ENCODE data around the genes RICTOR and MROH2B.

DNA sequence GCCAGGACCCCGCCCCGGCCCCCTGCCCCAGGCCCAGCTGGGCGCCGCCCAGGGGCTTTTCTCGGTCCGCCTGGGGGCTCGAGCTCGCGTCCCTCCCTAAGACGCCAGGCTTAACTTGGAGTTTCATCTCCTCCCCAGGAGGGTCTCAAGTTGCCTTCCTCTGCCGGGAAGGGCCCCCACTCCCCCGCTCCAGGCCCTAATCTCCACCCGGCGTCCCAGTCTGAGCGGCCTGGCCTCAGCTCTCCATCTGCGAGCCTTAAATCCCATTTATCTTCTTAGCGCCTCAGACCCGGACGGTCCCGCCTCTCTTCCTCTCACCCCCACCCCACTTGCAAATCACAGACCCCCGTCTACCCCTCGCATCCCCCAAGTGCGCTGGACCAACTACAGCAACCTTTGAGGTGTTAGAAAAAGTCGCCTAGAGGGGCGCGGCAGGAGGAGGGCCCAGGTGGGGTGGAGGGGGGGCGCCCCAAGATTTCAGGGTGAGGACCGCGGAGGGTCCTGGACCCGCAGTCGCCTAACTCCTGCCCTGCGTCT, 550 bp upstream of the EGFLAM start:
- CAGE, long polyA plus RNA, result no peak
- RRBS, result 4% methylated on average over 5 of the region's 32 CpGs

GRCh38 chr5:38386718-38387116, 128.4 kb downstream of the EGFLAM start:
- CAGE, long polyA plus RNA, result no peak
- RRBS, result no CpG with 5 or more reads among the region's 8 CpGs

- CAGE, long polyA plus RNA, result no peak
- RRBS, result 29% methylated on average over 8 of the region's 24 CpGs
Measured at GRCh38 chr5:38444942-38445940, 111.2 kb downstream of the LIFR start.

DNA sequence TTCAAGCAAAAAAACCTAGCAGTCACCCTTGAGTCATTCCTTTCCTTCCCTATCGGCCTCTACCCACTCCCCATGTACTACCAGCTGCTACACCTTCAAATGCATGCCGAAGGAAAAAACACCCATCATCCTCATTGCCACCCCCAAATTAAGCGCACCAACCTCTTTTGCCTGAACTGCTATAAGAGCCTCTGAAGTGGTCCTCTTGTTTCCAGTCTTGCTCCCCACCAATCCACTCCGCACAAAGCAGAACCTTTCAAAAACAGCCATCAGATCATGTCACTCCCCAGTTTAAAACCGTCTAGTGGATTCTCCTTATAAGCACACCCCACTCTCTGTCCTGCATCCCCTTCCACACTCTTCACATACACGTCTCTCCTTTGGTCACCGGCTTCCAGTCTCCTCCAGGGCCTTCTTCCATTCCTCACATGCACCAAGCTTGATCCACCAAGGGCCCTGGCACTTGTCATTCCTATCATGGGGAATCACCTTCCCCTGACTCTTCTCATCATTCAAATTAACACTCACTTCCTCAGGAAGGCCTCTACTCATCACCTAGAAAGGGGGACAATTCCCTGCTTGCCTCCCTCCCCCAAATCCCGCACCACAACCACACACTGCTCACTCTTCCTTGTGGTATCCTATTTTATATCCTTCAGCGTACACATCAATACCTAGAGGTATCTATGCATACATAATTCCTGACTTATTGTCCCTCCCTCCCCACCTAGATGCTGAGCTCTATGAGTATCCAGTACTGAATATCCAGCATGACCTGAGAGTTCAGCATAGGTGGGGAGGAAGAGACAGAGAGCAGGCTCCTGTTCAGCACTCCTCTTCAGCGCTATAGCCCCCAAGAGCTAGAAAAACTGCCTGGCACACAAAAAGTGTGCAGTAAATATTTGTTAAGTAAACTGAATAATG, 12.2 kb downstream of the LIFR start:
- CAGE, long polyA plus RNA, result no peak
- RRBS, result no CpG with 5 or more reads among the region's 10 CpGs

GRCh38 chr5:38807361-38807673, 38.5 kb upstream of the OSMR start:
- CAGE, long polyA plus RNA, result no peak
- RRBS, result no CpG with 5 or more reads among the region's 10 CpGs

- CAGE, long polyA plus RNA, result no peak
- RRBS, result no CpG with 5 or more reads among the region's 3 CpGs
Measured at GRCh38 chr5:38958652-38959089, 112.9 kb downstream of the OSMR start.

- CAGE, long polyA plus RNA, result no peak
- RRBS, result no CpG with 5 or more reads among the region's 1 CpG
Measured at GRCh38 chr5:39067390-39067876, 6.8 kb downstream of the RICTOR start.

GRCh38 chr5:39073098-39073281, 1.2 kb downstream of the RICTOR start:
- CAGE, long polyA plus RNA, result no peak
- RRBS, result no CpG with 5 or more reads among the region's 5 CpGs

GRCh38 chr5:39074234-39075290, at the start of gene RICTOR:
Gene RICTOR (minus strand): TSS chr5:39074399.
- CAGE, long polyA plus RNA, result start-site peak on the minus strand at chr5:39074394-39074405, 264 and 278 reads in 2 replicates
- RRBS, result 2% methylated on average over 32 of the region's 95 CpGs

- CAGE, long polyA plus RNA, result no peak
- RRBS, result no CpG with 5 or more reads among the region's 4 CpGs
Measured at GRCh38 chr5:39164839-39165486, 54.4 kb downstream of the FYB1 start.

DNA sequence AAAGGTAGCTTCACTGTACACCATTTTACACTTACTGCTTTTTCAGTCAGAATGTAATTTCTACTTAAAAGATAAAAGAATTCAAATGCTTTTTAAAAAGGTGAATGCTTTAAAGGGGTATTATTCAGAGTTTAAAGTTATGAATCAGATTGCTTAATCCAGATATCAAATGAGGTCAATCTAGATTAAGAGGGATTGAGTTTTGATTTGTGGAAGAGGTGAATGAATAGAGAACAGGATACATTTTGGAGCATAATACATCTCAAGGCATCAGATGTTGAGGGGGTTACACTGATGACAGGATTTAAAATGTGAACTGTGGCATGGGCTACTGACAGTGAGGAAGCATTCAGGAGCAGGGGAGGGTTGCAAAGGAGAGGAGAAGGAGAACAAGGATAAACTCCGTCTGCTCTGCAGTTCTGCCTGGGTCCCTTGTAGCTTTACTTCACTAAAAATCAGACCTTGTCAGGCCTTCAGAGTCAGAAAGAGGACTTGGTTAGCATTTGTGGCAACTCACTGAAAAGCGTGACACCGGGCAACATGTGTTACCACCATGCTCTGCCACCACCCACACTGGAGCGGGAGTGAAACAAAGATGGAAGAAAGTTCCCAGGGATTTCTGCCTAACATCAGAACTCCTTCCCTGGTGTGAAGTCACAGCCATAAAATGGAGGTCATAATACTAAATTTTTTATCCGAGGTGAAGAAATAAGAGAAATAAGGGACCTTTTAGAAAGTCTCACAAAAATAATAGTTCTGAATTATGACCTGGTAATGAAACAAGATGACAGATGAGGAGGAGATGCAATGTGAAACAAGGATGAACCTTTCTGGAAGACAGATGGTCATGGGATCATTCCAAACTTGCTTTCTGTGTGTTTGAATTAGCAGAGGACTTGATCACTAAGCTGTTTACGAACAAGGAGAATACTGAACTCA, 19.3 kb downstream of the FYB1 start:
- CAGE, long polyA plus RNA, result no peak
- RRBS, result no CpG with 5 or more reads among the region's 6 CpGs

DNA sequence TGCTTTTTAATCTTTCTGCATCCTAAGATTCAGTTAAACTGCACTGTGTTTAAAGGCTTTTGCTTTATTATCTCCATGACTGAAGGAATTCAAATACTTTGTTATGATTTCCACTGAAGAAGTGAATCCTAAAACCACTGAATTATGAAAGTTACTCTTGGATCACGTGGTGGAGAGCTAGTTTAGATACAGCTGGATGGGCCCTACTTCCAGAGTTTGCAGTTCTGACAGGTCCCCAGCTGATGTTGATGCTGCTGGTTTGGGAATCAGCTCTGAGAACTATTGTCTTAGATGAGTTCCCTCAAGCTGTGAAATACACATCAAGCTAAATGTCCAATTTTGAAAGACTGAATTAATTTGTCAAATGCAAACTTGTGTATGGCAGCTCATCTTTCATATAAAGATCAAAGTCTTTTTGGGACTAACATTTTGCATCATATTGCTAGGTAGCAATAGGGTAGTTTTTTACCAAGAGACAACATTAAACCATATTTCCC, 4.9 kb downstream of the DAB2 start:
- CAGE, long polyA plus RNA, result no peak
- RRBS, result no CpG with 5 or more reads among the region's 1 CpG

- CAGE, long polyA plus RNA, result no peak
- RRBS, result no CpG with 5 or more reads among the region's 12 CpGs
Measured at GRCh38 chr5:40541606-40541929, 138.1 kb upstream of the PTGER4 start.

DNA sequence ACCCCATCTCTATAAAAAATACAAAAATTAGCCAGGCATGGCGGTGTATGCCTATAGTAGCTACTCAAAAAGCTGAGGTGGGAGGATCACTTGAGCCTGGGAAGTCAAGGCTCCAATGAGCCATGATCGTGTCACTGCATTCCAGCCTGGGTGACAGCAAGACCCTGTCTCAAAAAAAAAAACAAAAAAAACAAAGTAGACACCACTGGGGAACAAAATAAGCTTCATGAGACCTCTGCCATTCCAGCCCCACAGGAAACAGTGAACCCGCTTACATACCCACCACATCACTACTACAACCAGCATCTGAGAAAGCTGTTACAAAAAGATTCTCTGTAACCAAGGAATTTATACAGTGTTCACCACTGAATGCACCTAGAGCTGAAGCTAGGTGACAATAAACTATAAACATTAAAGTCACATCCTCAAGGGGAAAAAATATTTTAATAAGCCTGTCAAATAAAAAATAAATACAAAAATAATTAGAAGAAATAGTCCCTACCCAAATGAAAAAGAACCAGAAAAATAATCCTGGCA, 26.1 kb upstream of the PTGER4 start:
- CAGE, long polyA plus RNA, result no peak
- RRBS, result no CpG with 5 or more reads among the region's 3 CpGs

- CAGE, long polyA plus RNA, result no peak
- RRBS, result no CpG with 5 or more reads among the region's 6 CpGs
Measured at GRCh38 chr5:40682708-40683077, 3.0 kb downstream of the PTGER4 start.

- CAGE, long polyA plus RNA, result no peak
- RRBS, result no CpG with 5 or more reads among the region's 2 CpGs
Measured at GRCh38 chr5:40733995-40734704, 21.6 kb downstream of the TTC33 start.

- CAGE, long polyA plus RNA, result no peak
- RRBS, result no CpG with 5 or more reads among the region's 8 CpGs
Measured at GRCh38 chr5:40754994-40755316, 806 bp downstream of the TTC33 start.

DNA sequence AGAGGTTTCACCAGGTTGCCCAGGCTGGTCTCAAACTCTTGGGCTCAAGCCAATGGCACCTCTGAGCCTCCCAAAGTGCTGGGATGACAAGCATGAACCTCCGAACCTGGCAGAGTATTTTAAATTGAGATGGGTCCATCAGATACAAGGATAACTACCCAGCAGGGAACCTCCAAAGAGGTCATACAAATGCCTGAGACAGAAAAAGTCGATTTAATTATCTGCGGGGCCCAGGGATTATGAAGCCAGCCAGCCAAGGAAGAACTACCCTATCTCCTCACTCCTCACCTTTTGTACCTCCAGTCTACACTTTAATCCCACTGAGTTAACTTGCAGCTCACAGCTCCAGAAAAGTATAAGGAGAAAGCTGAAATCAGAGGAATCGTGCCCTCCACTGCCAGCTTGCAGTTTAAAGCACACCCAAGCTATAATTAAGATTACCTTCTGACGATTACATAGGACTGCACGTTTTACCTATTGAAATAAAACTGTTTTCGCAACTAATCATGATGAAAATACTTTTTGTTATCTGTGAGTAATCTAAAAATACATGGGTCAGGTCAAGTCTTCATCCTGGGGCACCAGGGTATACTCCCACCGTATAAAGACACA, 7.9 kb downstream of the RPL37 start:
- CAGE, long polyA plus RNA, result no peak
- RRBS, result no CpG with 5 or more reads among the region's 8 CpGs

GRCh38 chr5:41071076-41071576, at the start of gene MROH2B:
Gene MROH2B (minus strand): TSS chr5:41071342.
- CAGE, long polyA plus RNA, result no peak
- RRBS, result no CpG with 5 or more reads among the region's 2 CpGs

GRCh38 chr5:41822938-41823864, 47.0 kb downstream of the OXCT1 start:
- CAGE, long polyA plus RNA, result no peak
- RRBS, result no CpG with 5 or more reads among the region's 5 CpGs

Data from AG04450 (cell line).